Occipital lobe (tissue), 2 donors: ENCODE results near the gene SHISA4.

DNA sequence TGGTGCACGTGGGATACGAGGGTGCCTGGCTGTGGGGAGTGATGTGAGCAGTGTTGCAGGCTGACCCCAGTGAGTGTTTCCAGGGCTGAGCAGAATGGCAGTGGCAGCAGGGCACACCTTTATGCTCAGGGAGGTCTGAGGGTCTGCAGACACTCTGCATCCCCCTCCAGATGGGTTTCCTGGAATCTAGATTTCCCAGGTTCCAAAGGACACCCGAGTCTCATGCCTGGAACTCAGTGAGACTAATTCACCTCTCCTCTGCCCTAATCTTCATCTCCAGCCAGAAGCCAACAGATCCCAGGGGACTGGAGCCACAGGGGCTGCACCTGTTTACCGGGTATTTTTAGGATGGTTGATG lies 734 bp upstream of the TNNI1 start:
- RAMPAGE, long total RNA, result no peak

- RAMPAGE, long total RNA, result no peak
Measured at GRCh38 chr1:201448855-201449524, 20.0 kb downstream of the PHLDA3 start.

DNA sequence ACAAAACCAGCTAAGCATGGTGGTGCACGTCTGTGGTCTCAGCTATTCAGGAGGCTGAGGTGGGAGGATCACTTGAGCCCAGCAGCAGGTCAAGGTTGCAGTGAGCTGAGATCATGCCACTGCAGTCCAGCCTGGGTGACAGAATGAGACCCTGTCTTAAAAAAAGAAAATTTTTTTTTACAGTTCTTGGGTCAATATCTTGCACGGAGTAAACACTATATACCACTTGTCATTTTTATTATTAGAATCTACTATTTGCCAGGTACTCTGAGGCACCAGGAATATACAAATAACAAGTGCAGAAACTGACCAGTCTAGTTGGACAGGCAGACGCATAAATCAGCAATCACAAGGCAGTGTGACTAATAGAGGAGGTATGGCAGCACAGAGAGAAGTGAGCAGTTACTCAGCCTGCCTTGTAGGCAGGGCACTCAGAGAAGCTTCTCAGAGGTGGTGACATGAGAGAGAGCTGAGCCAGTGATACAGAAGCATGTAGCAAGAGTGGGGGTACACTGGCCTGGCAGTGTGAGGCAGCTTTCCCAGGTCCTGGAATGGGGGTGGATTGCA lies 8.0 kb downstream of the PHLDA3 start:
- RAMPAGE, long total RNA, result no peak

- RAMPAGE, long total RNA, result no peak
Measured at GRCh38 chr1:201493938-201494806, 12.8 kb downstream of the CSRP1 start.

DNA sequence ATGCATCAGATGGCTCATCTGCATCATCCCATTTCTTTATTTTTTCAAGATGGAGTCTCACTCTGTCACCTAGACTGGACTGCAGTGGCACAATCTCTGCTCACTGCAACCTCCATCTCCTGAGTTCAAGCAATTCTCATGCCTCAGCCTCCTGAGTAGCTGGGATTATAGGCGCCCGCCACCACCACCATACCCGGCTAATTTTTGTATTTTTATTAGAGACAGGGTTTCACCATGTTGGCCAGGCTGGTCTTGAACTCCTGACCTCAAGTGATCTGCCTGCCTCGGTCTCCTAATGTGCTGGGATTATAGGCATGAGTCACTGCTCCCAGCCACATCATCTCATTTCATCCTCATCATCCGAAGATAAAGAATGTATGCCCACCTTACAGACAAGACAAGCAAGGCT lies 7.3 kb downstream of the CSRP1 start:
- RAMPAGE, long total RNA, result no peak

GRCh38 chr1:201534871-201535505 lies 3.9 kb upstream of the NAV1 start:
- RAMPAGE, long total RNA, result no peak

GRCh38 chr1:201535506-201536111 lies 3.3 kb upstream of the NAV1 start:
- RAMPAGE, long total RNA, result no peak

DNA sequence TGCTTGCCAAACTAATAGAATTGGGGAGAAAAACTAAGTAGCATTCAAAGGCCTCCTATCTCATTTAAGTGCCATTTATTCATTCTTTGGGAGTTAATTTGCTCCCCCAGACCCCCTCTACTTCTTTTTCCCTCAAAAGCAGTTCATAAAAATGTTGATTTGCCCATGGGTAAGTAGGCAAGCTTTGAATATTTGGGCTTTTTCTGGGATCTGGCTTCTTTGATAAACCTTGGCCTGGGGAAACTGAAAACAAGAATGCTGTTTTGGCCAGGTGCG lies 2.3 kb downstream of the NAV1 start:
- RAMPAGE, long total RNA, result no peak

- RAMPAGE, long total RNA, result no peak
Measured at GRCh38 chr1:201551741-201552349, 12.9 kb downstream of the NAV1 start.

DNA sequence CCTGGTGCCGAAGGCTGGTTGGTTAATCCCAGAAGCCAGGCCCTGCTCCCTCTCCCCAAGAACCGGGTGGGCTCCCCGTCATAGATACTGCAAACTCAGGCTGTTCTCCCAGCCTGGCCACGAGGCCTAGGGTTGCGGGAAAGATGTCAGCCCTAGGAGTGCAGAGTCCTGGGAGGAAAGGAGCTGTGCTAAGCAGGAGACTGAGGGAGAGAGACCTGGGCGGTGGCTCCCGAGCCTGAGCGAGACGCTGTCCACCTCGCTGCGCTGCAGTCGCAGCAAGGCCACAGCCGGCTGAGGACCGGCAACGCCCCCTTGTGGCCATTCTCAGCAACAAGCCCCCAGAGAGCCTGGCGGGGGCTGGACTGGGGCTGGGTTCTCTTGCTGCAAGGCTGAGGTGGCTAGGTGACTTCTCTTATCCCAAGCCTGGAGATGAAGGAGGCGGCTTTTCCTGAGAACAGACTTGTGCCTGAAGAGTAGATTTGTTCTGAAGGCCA lies 124.8 kb upstream of the IPO9 start:
- RAMPAGE, long total RNA, result no peak

DNA sequence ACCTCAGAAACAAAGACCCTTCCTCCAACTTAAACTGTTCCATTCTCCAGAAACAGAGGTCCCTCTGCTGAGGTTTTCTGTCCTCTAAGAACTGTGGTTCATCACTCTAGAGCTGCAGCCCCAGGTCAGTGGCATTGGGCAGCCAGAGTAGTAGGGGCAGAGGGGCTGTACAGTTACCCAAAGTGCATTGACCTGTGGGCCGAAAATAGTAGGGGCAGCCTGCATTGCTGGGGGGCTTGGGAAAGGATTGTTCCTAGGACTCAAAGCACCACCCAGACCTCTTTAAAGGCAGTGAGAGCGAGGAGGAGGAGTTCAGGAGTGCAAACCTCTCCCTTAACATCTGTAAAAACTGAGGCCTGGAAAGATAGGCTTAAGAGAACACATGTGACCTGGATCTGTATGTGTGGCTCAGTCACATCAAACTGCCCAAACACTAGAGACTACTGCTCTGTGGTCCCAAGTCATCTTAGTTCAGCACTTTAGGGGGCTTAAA lies 90.6 kb upstream of the IPO9 start:
- RAMPAGE, long total RNA, result no peak

- RAMPAGE, long total RNA, result no peak
Measured at GRCh38 chr1:201788187-201788860, 40.6 kb upstream of the IPO9 start.

GRCh38 chr1:201882443-201883197 lies 6.1 kb upstream of the SHISA4 start:
- RAMPAGE, long total RNA, result no peak

- RAMPAGE, long total RNA, result no peak
Measured at GRCh38 chr1:201888066-201889210, at the start of gene SHISA4. Gene SHISA4 (plus strand): TSS chr1:201888898.

DNA sequence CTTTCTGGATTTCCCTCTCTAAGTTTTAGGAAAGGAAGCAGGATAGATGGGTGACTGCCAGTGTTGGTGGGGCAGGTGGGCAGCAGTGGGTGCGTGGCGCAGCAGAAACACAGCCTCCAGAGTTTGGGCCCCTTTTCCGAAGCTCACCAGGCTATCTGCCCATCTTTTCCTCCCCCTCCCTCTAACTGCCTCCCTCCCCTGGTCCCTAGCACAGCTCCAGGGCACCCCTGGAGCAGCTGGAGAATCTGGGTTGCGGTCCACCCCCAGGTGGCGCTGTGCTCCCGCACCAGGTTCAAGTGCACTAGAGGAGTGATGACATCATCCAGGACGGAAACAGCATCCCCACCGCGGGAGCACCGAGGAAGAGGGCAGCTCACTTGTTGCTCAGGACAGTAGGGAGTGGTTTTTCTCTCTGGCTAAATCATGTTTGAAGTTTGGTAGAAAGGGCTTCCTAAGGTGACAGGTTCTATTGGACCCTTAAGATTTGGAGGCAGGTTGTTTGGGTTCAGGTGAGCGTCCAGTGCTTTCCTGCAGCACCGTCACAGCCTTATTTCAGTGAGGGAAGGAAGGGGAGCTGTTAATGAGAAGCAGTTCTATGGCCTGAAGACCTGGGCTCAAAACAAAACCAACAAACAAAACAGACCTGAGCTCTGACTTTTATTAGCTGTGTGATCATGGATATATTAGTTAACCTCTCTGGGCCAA lies 7.3 kb downstream of the SHISA4 start:
- RAMPAGE, long total RNA, result no peak

- RAMPAGE, long total RNA, result no peak
Measured at GRCh38 chr1:201955611-201956553, 579 bp downstream of the TIMM17A start.

GRCh38 chr1:201965176-201965499 lies 9.8 kb downstream of the TIMM17A start:
- RAMPAGE, long total RNA, result no peak

DNA sequence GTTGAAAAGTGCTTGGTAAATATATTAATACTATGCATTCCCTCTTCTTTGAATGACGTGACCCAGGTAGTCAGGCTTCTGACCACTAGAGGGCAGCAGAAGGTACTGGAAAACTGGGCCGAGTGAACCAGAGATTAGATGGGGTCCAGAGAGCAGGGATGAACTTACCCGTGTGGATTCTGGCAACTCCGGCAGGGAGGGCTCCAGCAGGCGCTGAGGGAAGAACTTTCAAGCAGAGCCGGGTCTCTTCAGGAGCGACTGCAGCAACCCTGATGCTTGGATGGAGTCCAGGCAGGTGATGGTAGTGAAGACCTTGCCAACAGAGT lies 792 bp upstream of the ELF3 start:
- RAMPAGE, long total RNA, result no peak

DNA sequence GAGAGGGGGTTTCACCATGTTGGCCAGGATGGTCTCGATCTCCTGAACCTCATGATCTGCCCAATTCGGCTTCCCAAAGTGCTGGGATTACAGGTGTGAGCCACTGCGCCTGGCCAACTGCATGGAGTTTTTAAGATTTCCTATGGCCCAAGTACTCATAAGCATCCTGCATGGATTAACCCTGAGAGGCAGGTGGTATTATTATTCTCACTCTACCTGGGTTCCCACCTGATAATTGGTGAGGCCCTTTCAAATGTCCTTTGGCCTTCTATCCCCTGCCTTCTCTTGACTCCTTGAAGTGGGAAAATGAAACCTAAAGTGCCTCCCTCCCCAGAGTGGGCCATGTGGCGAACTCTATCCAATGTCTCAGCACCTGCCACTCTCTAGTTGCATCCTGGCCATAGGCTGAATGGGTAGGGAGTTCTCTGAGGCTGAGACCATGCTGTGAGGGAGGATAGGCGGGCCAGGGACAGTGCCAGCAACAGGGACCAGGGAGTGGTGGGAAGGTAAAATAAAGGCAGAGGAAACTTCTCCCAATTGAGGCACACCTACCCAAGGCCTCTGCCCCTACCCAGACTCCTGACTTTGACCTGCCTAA lies 35.3 kb downstream of the ELF3 start:
- RAMPAGE, long total RNA, result no peak

- RAMPAGE, long total RNA, result no peak
Measured at GRCh38 chr1:202197434-202197980, 3.9 kb downstream of the LGR6 start.